MCF 10A (cell line): ENCODE measurements around a stretch of chr17.

DNA sequence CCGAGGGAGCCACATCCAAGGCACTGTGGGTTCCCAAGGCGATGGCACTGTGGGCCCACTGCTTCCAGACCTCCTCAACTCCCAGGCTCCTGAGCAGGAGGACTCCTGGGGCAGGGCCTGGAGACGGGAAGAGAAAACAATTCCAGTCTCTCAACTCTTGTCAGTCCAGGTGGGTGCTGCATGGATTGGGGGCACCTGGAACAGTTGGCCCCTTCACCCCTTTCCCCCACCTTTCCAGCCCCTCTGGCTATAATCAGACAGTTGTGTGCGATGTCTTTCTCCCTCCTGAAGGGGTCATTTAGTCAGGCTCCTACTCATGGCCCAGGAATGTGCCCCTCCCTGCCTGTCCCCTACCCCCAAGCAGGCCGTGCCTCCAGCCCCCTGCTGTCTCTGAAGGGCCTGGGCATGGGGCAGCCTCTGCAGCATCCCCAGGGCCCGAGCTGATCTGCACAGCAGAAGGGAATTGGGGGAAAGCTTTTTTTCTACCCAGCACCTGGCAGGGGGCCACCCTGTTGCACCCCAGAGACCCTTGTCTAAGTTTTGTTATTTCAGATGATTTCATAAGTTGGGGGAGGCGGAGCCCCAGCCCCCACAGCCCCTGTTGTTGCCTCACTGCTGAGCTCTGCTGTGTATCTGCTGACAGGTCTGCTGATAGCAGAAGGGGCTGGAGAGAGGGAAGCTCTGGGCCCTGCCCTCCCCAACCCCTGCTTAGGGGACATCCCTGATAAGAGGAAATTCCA, 189.8 kb downstream of the SEPTIN9 start:
- PRO-cap = no peak
- RRBS = no CpG with 5 or more reads among the region's 7 CpGs

GRCh38 chr17:77474982-77475570, 193.8 kb downstream of the SEPTIN9 start:
- PRO-cap = no peak
- RRBS = 28% methylated on average over 3 of the region's 15 CpGs

DNA sequence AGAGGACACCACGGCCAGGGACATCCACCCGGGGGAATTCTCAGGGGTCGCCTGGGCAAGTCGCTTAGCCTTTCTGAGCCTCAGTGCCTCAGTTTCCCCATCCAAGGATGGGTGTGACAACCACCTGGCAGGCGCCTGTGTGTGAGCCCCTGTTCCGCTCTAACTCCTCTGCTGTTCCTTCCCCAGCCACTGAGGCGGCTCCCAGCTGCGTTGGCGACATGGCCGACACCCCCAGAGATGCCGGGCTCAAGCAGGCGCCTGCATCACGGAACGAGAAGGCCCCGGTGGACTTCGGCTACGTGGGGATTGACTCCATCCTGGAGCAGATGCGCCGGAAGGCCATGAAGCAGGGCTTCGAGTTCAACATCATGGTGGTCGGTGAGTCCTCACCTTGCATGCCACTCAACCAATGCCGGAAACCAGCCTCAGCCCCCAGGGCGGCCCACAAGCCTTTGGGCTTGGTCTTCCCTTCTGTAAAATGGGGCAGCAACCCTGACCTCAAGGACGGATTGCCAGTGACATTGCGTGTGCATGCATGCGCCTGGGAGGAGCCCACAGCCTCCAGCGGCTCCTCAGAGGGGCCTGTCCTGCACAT, 200.8 kb downstream of the SEPTIN9 start:
- PRO-cap = no peak
- RRBS = 97% methylated on average over 11 of the region's 27 CpGs

GRCh38 chr17:77498381-77499596, 217.5 kb downstream of the SEPTIN9 start:
- PRO-cap = no peak
- RRBS = no CpG with 5 or more reads among the region's 46 CpGs

GRCh38 chr17:77863514-77864307, 94.8 kb upstream of the TNRC6C start:
- PRO-cap = no peak
- RRBS = 69% methylated on average over 5 of the region's 20 CpGs

DNA sequence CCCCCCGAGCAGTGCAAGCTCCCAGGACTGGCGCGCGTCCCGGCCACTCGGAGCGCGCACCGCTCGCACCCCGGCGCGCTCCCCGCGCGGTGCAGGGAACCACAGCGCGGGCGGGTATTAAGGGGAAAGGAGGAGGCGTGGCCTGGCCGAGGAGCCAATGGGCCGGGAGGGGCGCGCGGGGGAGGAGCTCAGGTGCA, 253 bp upstream of the TNRC6C start:
- PRO-cap = bidirectional peak, plus-strand start outside the sequence, minus-strand start at position 91 of the sequence
- RRBS = under 1% methylated on average over 17 of the region's 25 CpGs

DNA sequence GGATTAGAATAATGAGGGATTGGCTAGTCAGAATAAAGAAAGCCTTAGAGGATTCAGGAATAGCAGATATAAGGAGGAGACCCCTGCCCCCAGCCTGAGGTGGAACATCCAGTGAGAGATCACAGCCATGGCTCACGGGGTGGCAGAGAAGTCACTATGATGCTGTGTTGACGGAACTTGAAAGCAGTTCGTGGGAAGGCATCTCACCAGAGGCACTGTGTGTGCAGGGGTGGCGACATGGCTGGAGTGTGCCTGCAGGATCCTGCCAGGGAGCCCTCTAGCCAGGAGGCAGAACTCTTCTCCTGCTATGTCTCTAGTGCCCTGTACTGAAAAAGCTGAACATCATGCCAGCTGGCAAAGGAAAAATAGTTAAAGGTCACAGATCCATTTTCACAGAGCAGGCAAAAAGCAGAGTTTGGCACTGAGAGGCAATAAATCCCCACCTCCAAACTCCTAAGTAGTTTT, 36.6 kb downstream of the TNRC6C start:
- PRO-cap = no peak
- RRBS = no CpG with 5 or more reads among the region's 4 CpGs

DNA sequence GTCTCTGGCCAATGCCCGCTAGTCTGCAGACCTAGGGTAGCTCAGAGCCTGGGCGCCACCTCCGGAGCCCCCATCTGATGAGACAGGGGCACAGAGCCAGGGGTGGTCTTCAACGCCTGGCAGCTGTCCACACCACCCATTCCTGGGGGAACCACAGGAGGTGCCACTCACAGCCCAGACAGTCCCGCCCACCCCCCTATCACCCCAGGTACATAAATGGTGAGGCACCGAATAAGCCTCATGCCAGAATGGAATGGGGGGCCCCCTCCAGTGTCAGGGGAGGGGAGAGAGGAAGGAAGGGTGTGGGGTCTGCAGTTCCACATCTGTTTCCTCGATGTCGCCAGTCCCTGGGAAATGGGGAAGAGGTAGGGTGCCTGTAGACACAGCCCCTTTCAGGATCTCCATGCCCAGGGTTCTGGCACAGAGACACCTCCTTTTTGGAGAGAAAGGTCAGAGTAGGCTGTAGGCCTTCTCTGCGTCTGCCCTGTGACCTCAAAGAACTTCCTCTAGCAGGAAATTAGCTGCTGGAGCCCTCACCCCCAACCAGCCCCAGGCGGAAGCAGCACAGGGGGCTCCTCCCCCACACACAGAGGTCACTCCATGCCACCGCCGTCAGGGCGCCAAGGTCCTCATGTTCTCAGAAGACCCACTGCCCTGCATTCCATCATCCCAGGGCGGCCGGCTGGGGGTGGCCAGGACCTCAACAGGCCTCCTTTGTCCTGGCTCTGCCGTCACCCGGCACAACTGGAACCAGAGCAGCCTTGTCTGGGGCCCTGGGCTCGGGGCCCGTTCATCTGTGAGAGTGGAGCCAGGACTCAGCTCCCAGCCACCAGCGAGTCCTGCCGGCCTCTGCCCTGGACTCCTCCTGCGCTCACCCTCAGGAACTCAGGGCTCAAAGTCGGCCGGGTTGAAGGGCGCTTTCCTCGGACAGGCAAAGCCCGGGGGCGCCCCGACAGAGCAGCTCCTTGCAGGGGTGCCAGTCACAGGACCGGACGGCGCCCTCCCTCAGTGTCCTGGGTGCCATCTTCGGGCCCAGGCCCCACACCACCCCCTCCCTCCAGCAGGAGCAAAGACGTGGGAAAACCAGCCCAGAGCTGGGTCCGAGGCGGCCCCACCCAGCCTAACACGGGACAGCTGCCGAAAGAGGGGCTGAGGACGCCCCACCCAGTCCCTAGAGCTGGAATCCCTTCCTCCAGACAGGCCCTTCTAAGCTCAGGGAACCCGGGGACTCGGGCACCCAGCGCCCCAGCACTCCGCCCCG, 1.3 kb downstream of the TMC6 start:
- PRO-cap = bidirectional peak, plus-strand start outside the sequence, minus-strand start at position 1,204 of the sequence
- RRBS = 52% methylated on average over 11 of the region's 44 CpGs

DNA sequence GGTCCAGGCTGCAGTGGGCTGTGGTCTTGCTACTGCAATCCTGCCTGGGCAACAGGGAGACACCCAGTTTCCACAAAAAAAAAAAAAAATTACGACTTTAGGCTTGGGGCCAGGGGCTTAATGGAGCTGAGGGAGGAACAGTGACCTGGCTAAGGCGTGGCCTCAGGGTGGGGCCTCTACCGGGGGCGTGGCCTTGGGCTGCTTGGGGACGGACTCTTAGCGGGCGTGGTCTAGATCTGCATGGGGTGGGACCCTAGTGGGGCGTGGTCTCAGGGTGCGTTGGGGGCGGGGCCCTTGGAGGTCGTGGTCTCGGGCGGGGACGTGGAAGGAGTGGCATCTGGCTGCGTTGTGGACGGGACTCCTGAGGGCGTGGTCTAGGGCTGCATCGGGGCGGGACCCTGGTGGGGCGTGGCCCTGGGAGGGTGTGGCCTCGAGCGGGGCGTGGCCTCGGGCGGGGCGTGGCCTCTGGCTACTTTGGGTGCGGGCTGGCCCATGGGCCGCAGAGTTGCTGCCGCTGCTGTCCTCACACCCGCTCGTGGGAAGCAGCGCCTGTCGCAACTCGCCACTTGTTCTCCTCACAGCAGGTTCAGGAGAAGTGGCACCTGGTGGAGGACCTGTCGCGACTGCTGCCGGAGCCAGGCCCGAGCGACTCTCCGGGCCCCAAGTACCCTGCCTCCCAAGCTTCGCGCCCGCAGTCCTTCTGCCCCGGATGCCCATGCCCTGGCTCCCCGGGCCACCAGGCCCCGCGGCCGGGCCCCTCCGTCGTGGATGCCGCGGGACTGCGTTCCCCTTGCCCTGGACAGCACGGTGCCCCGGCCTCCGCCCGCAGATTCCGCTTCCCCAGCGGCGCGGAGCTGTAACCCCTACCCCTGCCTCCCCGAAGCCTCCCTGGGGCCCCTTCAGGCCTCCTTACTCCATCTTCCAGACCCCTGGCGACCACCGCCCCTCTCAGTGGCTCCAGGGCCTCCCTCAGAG, 5.6 kb upstream of the C17orf99 start:
- PRO-cap = no peak
- RRBS = 84% methylated on average over 13 of the region's 64 CpGs

GRCh38 chr17:78174236-78175338, 6.2 kb downstream of the SYNGR2 start:
- PRO-cap = no peak
- RRBS = 92% methylated on average over 3 of the region's 34 CpGs

DNA sequence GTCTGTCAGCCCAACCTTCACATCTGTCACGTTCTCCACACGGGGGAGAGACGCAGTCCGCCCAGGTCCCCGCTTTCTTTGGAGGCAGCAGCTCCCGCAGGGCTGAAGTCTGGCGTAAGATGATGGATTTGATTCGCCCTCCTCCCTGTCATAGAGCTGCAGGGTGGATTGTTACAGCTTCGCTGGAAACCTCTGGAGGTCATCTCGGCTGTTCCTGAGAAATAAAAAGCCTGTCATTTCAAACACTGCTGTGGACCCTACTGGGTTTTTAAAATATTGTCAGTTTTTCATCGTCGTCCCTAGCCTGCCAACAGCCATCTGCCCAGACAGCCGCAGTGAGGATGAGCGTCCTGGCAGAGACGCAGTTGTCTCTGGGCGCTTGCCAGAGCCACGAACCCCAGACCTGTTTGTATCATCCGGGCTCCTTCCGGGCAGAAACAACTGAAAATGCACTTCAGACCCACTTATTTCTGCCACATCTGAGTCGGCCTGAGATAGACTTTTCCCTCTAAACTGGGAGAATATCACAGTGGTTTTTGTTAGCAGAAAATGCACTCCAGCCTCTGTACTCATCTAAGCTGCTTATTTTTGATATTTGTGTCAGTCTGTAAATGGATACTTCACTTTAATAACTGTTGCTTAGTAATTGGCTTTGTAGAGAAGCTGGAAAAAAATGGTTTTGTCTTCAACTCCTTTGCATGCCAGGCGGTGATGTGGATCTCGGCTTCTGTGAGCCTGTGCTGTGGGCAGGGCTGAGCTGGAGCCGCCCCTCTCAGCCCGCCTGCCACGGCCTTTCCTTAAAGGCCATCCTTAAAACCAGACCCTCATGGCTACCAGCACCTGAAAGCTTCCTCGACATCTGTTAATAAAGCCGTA, 6.7 kb upstream of the TMEM235 start:
- PRO-cap = no peak
- RRBS = no CpG with 5 or more reads among the region's 27 CpGs

DNA sequence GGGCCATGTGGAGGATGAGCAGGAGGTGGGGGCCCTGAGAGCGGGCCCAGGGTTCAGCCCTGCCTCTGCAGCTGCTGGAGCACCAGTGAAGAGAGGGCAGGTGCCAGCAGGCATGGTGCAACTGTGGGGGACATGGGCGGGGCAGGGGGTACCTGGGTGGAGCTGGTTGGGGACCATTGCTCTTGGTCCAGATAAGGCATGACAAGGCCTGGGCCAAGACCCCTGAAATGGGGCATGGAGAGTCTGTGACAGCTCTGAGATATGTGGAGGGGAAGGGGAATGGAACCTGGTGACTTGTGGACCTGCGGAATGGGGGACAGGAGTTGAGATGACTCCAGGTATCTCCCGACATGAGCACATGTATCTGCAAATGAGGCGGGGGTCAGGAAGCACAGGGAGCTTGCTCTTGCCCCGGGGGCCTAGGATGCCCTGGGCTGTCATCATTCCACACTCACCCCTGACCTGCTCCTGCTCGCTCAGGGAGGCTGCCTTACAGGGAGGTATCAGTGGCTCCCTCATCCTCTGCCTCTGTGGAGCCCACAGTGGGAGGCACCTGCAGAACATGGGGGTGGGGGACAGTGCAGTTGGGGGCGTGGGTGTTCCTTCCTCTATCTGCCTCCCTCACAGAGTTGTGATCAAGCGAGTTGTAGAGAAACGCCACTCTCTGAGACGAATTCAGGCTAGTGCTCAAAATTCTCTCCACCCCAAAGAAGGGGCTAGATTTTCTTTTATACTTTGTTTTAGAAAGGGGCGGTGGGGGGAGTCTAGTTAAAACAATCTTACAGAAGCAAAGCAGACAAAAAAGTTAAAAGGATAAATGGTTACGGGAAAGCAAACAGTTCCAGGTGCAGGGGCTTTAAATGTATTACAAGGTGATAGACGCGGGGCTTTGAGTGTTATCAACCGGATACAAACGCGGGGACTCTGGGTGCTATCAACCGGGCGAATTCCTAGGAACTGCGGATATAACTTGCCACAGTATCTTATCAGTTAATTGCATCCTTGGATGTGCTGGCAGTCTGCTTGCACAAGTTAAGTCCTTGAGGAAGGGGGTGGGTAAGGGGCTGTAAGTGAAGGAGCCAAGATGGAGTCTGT, 40.3 kb downstream of the TMEM235 start:
- PRO-cap = no peak
- RRBS = no CpG with 5 or more reads among the region's 21 CpGs

GRCh38 chr17:78276090-78276433, 44.6 kb downstream of the TMEM235 start:
- PRO-cap = no peak
- RRBS = no CpG with 5 or more reads among the region's 7 CpGs

GRCh38 chr17:78291989-78292265, 60.5 kb downstream of the TMEM235 start:
- PRO-cap = no peak
- RRBS = no CpG with 5 or more reads among the region's 8 CpGs

- PRO-cap = bidirectional peak, plus-strand start at chr17:78314077, minus-strand start at chr17:78314076; bidirectional peak, plus-strand start at chr17:78314552, minus-strand start at chr17:78314268
- RRBS = 1% methylated on average over 39 of the region's 87 CpGs
Measured at GRCh38 chr17:78313454-78314736, 46.0 kb downstream of the SOCS3 start.

DNA sequence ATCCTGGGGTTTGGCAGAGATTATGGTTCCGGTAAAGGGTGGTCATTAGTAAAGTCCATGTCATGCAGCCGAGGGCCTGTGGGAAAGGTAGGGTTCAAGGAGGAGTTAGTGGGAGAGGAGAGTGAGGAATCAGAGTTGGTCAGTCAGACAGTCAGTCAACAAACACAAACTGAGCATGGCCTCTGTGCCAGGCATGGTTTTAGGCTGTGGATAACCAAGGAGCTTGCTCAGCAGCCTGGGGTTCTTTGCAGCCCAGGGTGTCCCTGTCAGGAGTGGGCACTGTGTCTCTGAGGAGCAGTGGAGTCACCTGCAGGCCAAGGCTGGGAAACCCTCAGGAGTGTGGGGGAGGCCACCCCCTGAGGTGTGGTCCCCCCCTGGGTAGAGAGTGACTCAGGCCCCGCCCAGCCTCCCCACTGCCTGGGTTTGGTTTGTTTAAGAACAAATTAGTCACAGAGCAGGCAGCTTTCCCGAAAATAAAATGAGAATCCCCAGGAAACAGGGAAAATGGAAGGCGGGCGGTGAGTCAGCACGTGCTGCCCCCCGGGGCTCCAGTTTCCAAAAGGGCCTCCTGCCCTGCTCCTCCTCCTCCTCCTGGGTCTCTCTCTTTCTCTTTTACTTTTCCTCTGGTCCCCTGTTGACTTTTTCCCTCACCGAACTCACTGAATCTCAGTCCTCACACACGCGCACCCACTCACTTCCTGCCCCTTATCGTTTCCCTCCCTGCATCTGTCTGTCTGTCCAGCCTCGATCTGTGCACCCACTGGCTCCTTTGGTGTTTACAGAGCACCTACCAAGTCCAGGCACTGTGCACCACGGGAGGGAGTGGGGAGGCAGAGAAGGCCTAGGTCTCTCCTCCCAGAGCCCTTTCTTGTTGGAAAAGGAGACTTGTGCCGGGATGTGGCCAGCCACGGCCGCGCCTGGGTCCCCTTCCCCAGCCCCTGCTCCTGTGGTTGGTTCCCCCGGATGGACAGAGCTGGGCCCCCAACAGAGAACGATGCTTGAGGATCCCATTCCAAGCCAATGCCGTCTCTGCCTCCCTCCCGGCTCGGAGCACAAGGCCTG, 44.3 kb downstream of the SOCS3 start:
- PRO-cap = bidirectional peak, plus-strand start at position 502 of the sequence, minus-strand start at position 162 of the sequence; bidirectional peak, plus-strand start at position 762 of the sequence, minus-strand start at position 700 of the sequence
- RRBS = 68% methylated on average over 8 of the region's 23 CpGs

GRCh38 chr17:78316364-78316765, 43.5 kb downstream of the SOCS3 start:
- PRO-cap = no peak
- RRBS = no CpG with 5 or more reads among the region's 7 CpGs

DNA sequence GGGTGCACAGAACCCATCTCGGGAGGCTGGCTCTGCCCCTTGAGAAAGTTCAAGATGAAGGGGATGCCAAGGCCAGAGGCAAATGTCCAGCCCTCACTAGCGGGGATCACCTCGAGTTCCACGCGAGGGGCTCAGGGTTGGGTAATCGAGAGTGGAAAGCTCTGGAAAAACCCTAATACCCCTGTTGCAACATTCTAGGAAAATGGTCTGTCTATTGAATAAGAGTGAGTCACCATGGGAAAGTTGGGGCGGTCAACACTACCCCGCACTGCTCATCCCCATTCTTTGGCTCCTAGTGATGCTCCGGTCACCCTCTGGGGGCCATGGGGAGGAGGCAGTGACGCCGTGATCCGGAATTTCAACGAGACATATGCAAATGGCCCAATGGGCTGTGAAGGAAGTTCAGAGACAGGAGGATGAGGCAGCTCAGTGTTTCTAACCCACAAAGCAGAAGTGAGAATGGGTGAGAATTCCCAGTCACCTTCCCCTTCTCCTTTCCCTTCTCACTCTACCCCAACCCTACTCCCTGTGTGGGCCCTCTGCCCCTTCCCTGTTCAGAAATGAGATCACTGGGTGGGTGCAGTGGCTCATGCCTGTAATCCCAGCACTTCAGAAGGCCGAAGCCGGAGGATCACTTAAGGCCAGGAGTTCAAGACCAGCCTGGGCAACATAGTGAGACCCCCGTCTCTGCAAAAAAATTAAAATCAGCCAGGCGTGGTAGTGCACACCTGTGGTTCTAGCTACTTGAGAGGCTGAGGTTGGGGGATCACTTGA, 22.4 kb downstream of the SOCS3 start:
- PRO-cap = no peak
- RRBS = 2% methylated on average over 4 of the region's 17 CpGs

- PRO-cap = no peak
- RRBS = 41% methylated on average over 27 of the region's 77 CpGs
Measured at GRCh38 chr17:78358529-78359358, 1.1 kb downstream of the SOCS3 start.

DNA sequence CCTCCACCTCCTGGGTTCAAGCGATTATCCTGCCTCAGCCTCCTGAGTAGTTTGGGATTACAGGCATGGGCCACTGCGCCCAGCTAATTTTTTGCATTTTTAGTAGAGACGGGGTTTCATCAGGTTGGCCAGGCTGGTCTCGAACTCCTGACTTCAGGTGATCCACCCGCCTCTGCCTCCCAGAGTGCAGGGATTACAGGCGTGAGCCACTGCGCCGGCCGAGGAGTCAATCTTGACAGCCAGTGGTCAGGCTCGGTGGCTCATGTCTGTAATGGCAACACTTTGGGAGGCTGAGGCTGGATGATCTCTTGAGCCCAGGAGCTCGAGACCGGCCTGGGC, 704 bp upstream of the PGS1 start:
- PRO-cap = no peak
- RRBS = no CpG with 5 or more reads among the region's 12 CpGs